Measurements from ENCODE around the gene OMA1.

DNA sequence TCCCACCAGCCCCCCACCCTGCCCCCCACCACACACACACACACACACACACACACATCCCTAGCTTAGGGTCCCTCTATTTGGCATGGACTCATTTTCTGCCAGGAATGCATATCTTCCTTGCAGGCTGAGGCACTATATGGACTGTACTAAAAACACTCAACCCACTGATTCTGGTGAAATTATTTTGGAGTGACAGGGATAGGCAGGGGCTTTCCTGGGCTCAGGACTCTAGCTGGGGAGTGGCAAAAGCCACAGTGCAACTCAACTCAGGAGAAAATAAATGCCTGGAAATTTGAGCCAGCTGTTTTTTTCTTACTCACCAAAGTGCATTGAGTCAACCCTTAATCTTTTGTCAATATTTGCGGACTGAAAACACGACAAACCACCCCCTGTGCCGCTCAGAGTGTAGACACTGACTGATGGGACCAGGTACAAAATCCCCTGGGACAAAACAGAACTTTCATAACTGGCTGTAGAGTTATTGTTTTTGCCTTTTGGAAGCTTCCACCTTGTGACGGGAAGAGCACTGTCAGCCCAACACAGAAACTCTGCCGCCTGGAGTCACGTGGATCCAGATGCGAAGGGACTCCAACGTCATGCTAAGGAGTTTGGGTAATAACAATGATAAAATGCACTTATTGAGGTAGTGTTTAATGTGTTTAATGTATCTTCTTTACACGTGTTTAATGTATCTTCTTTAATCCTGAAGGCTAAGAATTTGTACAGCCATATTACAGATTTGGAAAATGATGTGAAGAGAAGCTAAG is 164.6 kb downstream of the PLPP3 start:
- PRO-cap = no peak
- RAMPAGE, long total RNA, 4 experiments = no peak in any of the 4 experiments

DNA sequence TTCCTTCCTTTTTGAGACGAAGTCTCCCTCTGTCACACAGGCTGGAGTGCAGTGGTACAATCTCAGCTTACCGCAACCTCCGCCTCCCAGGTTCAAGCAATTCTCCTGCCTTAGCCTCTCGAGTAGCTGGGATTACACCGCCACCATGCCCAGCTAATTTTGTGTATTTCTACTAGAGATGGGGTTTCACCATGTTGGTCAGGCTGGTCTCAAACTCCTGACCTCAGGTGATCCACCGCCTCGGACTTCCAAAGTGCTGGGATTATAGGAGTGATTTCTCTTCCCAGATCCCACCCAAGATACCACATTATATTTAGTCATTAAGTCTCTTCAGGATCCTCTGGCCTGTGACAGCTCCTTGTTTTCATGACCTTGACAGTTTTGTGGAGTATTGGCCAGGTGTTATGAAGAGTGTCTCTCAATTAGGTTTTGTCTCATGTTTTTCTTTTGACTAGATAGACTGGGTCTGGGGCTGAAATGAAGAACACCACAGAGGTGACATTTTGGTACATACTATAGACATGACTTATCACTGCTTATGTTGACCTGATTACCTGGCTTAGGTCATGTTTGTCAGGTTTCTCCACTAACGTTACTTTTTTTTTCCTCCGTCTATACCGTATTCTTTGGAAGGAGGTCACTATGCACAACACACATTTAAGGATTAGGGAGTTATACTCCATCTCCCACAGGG is 159.7 kb downstream of the PLPP3 start:
- PRO-cap = no peak
- RAMPAGE, long total RNA, 4 experiments = no peak in any of the 4 experiments

DNA sequence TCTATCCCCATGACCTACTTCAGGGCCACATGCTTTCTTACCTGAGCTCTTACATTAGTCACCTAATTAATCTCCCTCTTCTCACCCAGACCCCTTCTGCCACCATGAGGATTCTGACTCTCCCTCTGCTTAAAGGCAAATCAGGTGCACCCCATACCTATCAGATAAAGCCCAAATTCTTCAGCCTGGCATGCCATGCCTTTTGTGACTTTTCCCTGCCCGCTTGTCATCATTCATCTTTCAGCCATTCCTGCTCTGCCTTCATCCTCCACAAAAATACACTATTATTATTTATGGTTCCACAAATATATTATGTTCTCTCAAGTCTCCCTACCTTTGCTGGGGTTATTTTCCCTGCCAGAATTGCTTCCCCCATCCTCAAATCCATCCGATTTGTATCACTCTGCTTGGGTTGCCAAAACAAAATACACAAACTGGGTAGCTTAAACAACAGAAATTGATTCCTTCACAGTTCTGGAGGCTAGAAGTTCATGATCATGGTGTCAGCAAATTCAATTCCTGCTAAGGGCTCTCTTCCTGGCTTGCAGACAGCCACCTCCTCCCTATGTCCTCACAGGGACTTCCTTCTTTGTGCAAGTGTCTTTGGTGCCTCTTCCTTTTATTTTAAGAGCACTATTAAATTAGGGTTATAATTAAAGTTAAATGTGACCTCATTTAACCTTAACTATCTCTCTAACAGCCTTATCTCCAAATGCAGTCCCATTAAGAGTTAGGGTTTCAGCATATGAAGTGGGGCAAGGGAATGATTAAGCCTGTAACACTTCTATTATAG is 113.0 kb downstream of the PLPP3 start:
- PRO-cap = no peak
- RAMPAGE, long total RNA, 4 experiments = start-site peak on the minus strand in 1 of 4 experiments, centred at position 284 of the sequence, 5 reads per replicate

DNA sequence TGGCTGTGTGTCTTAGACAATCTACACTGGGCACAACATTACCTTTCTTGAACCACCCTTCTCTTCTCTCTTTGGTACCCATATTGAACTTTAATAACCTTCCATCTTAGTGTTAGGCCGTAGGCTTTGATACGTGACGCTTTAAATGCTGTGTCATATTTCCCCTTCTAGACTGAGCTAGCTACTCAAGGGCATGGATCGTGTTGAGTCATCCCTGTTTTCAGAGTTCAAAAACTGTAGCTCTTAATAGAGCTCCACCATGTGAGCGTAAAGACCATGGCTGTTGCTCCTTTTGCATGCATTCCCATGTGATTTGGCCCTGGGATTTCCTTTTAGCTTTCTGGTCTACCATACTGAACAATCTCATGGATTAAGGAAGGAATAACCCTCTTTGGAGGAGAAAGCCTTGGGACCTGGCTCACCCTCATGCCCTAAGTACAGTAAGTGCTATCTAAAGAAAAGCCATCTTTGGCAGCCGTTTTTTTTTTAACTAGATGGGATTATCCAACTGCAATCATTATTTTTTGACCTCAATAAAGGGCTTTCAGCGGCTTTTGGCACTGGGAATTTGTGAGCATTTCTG is 76.7 kb downstream of the PLPP3 start:
- PRO-cap = no peak
- RAMPAGE, long total RNA, 4 experiments = no peak in any of the 4 experiments

GRCh38 chr1:56529246-56529602 is 50.1 kb downstream of the PLPP3 start:
- PRO-cap = no peak
- RAMPAGE, long total RNA, 4 experiments = no peak in any of the 4 experiments

GRCh38 chr1:56547281-56547954 is 31.9 kb downstream of the PLPP3 start:
- PRO-cap = no peak
- RAMPAGE, long total RNA, 4 experiments = no peak in any of the 4 experiments

DNA sequence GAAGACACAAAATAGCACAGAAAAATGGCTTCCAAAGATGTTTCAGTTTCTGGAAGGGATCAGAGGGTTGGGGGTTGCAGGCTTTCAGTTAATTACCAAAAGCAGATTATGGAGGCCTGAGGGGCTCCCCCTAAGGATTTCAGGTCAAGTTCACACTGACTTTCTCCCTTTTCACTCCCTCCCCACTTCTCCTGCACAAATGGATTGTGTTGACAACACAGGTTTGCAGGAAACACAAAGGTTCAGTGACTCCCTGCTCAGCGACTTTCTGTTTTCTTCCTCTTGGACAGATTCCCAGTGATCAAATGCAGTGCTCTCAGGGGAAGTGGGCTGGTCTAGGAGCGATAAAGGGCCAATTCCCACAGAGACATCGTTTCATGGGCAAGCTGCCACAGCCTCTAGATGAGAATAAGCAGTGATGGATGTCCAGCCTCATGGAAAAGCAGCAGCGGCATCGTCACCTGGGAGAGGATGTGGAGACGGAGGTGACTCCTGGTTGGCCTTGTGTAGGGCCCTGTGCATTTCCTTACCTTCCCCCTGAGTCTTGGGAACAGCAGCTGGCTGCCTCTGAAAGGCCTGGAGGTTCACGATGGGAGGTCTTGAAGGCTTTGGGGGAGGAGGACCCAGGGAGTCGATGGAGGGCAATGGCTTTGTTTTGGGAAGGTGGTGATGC is 30.6 kb downstream of the FYB2 start:
- PRO-cap = no peak
- RAMPAGE, long total RNA, 4 experiments = no peak in any of the 4 experiments

DNA sequence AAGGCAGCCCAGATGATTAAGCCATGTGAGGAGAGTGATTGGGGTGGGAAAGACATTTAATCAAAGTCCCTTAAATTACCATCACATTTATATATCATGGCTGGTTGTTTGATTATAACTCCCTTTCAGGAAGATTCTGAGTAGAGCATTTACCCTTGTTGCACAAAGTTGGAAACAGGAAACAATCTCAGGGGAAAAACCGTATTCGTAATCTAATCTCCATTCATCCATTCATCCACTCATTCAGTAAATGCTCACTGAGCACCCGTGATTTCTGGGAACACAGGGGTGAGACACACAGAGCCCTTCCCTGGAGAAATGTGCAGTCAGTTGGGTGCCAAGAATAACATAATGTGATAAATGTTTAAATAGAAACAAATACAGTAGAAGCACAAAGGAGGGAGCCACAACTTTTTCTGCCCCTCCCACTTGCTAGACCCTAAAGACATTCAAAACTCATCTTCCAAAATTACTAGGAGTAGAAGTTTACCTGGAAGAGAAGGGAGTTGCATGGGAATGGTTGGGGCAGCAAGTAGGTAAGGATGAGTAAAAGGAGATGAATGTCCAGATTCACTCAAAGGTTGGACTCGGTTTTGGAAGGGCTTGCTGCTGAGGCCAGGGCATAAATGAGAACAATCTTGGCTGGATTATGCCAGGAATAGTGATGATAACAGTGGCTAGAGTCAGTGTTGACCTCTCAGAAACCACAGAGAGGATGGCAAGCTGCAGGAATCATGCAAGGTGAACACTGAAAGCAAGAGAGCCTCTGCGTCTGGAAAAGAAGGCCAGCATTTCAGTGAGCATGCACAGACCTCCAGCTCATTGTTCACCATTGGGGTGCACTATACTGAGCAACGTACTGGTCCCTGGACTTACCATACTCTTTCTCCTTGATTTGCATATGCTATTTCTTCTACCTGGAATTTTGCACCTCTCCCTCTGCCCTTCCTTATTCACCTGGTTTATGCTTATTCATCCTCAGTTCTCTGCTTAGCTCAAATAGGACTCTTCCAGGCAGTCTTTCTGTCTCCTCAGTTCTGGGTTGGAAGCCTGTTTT is 43.3 kb downstream of the C8A start:
- PRO-cap = no peak
- RAMPAGE, long total RNA, 4 experiments = no peak in any of the 4 experiments

- PRO-cap = no peak
- RAMPAGE, long total RNA, 4 experiments = no peak in any of the 4 experiments
Measured at GRCh38 chr1:56915908-56916450, 49.8 kb downstream of the C8B start.

GRCh38 chr1:56961240-56961939 is 4.4 kb downstream of the C8B start:
- PRO-cap = no peak
- RAMPAGE, long total RNA, 4 experiments = no peak in any of the 4 experiments

DNA sequence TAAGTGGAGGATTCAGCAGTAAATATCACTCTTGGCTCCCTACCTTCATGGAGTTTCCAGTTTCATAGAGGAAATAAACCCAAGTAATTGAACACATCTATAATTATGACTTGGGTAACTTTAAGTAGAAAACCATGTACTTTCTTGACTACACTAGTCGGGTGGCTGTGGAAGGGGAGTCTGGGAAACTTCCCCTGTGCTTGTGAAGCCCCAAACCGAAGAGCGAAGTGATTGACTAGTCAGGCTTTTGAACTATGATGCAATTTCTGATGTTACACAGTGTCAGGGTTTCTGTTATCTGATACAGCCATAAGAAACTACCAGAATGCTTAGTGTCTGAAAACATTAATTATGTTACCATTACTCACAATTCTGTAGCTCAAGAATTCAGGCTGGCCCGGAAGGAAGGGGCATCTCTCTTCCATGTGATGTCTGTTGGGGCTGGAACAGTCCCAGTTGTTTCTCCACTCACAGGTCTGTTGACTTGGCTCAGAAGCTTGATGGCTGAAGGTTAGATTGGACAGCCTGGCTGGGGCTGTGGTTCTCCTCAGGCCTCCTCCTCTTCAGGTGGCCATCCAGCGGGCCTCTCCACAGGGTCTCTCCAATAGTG is 8.1 kb upstream of the C8B start:
- PRO-cap = no peak
- RAMPAGE, long total RNA, 4 experiments = no peak in any of the 4 experiments

DNA sequence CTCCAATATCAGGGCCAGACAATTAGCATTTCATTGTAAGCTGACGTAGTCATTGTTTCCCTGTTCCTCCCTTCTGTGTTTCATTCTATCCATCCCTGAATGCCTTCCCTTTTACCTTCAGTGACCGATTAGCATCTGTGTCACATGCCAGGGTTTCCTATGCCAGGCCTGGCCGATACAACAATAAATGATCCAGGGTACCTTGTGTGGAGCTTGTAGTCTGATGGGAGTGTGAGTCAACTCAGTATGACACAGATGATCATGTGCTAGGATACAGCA is 164.0 kb upstream of the C8B start:
- PRO-cap = no peak
- RAMPAGE, long total RNA, 4 experiments = no peak in any of the 4 experiments

DNA sequence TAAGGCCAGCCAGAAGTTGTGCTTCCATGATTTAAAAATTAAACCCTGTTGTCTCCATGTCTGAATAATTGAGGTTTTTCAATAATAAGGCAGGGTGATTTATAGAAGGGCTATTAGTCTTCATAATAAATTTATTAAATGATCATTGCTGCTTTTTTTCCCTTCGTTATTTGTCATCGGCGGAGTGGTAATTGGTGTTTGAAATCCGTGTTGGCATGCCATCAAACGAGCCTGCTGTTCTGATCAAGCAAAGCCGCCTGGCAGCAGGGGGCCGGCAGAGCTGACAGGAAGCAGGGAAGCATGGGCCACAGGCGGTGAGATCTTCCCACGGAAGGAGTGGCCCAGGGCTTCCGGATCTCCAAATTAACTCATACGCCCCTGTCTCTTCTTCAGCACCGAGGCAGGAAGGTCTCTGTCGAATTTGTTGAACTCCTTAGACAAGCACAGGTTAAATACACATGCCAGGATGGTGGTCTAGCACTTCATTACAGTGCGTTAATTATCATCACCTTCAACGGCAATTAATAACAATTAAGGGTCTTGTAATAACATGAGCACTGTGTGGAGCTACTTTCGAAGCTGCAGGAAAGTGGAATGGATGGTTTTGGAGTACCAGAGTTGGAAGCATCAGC is 199.2 kb upstream of the DAB1 start:
- PRO-cap = no peak
- RAMPAGE, long total RNA, 4 experiments = no peak in any of the 4 experiments

GRCh38 chr1:58274298-58274876 is 272.1 kb downstream of the OMA1 start:
- PRO-cap = no peak
- RAMPAGE, long total RNA, 4 experiments = no peak in any of the 4 experiments

GRCh38 chr1:58447185-58447722 is 99.3 kb downstream of the OMA1 start:
- PRO-cap = no peak
- RAMPAGE, long total RNA, 4 experiments = no peak in any of the 4 experiments

- PRO-cap = bidirectional peak, plus-strand start at chr1:58546807, minus-strand start at chr1:58546714; bidirectional peak, plus-strand start at chr1:58546900, minus-strand start at chr1:58546873
- RAMPAGE, long total RNA, 4 experiments = start-site peak on the minus strand in 4 of 4 experiments, at chr1:58546698-58546758 at its widest, 49 to 260 reads per replicate
Measured at GRCh38 chr1:58546539-58547266, at the start of gene OMA1. TSS of gene OMA1 (minus strand) at chr1:58546726.

DNA sequence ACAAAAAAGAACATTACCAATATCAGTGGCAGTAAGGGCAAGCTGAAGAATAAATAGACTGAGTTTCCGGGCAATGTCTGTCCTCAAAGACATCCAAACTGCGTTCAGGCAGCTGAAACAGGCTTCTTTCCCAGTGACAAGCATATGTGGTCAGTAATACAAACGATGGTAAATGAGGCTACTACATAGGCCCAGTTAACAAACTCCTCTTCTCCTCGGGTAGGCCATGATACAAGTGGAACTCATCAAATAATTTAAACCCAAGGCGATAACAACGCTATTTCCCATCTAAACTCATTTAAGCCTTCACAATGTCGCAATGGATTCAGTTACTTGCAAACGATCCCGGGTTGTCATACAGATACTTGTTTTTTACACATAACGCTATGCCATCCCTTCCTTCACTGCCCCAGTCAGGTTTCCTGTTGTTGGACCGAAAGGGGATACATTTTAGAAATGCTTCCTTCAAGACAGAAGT is 1.5 kb downstream of the TACSTD2 start:
- PRO-cap = no peak
- RAMPAGE, long total RNA, 4 experiments = no peak in any of the 4 experiments

DNA sequence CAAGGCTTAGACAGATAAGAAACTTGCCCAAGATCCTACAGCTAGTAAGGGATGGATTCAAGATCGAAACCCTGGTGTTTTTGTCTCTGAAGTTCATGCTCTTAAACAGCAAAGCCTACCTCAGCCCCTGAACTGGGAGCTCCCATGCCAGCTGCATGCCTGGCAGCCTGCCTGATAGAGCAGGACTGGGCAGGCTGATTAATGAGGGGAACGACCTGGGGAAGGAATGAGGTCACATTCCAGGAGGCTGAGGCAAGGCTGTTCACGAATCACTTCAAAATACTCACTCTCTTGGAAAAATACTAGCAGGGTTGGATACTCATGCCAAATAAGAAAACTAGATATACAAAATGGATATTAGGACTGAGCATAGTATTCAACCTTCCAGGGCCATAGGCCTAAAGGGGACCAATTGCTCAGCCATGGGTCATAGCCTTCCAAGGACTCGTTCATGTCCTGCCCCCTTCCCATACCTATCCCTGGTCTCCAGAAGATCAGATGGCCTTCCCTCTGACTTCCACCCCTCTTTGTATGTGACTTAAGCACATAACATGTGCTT is 15.5 kb upstream of the TACSTD2 start:
- PRO-cap = no peak
- RAMPAGE, long total RNA, 4 experiments = no peak in any of the 4 experiments

- PRO-cap = no peak
- RAMPAGE, long total RNA, 4 experiments = no peak in any of the 4 experiments
Measured at GRCh38 chr1:58690031-58690588, 9.8 kb downstream of the MYSM1 start.

DNA sequence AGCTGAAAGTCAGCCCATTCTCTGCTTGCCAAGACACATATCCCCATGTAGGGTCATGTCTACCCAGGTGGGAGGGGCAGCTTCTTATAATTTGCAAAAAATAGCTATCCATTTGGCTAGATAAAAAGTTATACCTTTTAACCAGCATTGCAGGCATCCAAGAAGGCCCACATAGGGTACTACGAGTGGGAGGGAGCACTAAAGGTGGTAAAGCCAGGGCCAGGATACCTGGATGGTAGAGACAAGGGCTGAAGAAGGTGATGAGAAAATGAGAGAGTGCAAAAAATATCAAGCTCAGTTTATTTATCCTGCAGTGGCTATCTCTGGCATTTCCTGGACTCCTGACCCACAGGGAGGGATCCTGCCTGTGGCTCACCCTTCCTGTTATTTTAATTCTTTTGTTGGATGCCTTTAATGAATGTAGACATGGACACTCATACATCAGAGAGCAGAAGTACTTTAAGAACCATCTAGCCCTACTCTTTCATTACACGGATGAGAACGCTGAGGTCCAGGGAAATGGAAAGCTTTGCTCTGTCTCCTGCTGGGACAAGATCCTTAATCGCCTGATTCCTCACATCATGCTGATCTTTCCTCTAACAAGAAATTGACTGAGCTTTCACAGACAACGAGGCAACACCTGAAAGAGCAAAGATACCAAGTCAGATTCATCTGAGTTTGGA is 20.7 kb downstream of the JUN start:
- PRO-cap = no peak
- RAMPAGE, long total RNA, 4 experiments = no peak in any of the 4 experiments

All from esophagus muscularis mucosa (tissue), 4 donors.